Ovary (tissue), 7 donors: ENCODE measurements around the genes KCNAB3 and ALOXE3.

DNA sequence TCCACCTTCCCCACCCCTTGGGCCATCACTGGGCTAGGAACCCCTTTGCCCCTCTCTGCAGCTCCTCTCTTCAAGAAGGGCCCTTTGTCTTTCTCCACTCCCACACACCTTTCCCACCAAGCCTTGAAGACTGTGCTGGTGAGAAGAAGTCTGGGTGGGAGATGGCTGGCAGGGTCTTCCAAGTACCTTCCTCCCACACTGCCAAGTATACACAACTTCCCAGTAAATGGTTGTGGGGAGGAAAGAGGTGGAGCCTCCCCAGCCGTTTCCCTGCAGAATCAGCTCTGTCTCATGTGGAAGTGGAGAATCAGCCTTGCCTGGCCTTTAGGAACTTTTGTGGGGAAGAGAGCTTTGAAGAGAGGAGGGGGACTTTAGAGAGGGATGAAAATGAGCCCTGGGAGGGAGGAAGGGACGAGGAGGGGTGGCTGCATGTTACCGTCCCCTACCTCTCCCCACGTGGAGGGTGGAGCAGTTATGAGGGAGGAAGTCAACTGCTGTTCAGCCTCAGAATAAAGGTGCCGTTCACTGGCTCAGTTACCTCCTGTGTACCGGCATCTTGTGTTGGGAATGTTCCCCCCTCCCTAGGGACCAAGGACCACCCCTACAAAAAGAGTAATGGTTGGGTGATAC, 4.3 kb downstream of the RNF227 start:
- PRO-cap, 7 experiments = no peak in any of the 7 experiments
- RAMPAGE, long total RNA, 2 experiments = no peak in any of the 2 experiments

- PRO-cap, 7 experiments = peak in 4 of 7 experiments; most common minus-strand start chr17:7929810 (in 3)
- RAMPAGE, long total RNA, 2 experiments = no peak in any of the 2 experiments
Measured at GRCh38 chr17:7929748-7930032, at the start of gene KCNAB3. KCNAB3 (minus strand) TSS chr17:7929856.

GRCh38 chr17:7951467-7952404, 19.7 kb downstream of the CNTROB start:
- PRO-cap, 7 experiments = no peak in any of the 7 experiments
- RAMPAGE, long total RNA, 2 experiments = no peak in any of the 2 experiments

DNA sequence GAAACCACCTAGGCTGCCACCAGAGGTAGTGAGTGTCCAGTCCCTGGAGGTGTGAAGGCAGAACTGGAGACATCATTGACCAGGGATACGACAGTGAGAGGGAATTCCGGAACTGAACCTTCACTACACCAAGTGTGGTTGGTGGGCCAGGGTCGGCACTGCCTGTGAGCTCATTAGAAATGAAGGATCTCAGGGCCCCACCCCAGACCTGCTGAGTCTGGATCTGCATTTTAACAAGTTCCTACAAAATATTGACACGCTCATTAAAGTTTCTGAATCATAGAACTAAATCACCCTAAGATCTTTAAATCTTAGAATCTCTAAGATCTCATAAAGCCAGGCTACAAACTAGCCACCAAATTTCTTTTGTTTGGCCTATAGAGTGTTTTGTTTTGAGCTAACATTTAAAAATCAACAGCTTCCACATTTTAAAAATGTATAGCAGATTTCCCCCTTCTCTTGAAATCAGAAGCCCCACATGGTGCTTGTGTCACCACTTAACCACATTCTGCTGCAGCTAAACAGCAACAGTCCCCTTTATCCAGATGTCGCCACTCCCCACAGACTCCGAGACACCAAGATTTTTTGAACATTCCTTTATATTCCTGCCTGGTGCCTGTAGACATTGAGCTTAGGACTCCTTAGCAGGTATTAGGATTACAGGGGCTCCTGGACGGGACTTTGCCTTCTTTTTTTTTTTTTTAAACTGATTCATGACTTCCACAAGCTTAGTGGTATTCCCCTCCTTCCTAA, 15.9 kb downstream of the GUCY2D start:
- PRO-cap, 7 experiments = no peak in any of the 7 experiments
- RAMPAGE, long total RNA, 2 experiments = no peak in any of the 2 experiments

GRCh38 chr17:8057005-8057565, 18.2 kb downstream of the ALOX15B start:
- PRO-cap, 7 experiments = no peak in any of the 7 experiments
- RAMPAGE, long total RNA, 2 experiments = no peak in any of the 2 experiments

DNA sequence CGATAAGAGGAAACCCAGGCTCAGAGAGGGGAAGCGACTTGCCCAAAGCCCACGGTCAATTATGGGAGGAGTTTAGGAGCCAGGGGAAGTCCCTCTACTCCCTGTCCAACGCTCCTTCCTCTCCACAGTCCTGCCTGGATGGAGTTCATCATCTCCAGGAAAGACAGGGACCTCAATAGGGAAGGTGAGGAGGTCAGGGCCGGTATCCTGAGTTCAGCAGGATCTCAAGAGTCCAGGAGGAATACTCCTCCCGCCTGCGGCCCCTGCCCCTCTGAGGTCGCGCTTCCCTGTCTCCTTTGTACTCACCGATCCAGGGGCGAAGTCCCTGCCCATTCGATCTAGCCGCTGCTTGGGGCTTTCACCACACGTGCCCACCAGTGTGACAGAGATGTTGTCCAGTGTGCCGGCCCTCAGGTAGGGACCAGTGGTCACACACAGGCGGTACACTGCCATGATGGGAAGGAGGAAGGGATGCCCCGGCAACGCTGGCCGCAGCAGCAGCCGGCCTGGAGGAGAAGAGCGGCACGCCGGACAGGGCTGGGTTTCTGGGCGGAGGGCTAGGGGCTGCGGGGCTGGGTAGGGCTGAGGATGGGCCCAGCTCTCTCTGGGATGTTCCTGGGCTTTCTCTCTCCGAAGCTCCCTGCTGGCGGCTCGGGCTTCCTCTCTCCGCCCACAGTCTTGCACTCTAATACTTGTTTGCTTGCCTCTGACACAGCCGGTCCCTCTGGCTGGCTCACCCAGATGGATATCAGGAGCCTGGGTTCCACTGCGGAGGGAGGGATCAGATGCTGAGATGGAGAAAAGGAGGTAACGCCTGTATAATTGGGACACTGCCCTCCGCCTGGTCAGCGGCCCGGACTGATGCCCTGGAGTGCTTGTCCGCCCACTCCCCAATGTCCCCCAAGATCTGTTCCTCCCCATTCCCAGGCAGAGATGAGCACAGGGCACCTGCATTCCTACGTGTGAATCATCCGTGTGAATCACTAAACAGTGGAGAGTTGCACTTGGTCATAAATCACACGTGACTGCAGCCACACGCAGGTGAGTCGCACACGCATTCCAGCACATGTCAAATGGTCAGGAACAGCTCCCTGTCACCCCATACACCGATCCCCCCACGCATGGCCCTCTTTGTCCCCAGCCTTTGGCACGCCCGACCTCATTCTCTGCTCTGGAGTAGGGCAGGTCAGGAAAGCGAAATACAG, at the start of gene ALOXE3:
TSS of gene ALOXE3 (minus strand) at position 977 of the 1,205 bp plus-strand sequence.
- PRO-cap, 7 experiments = no peak in any of the 7 experiments
- RAMPAGE, long total RNA, 2 experiments = no peak in any of the 2 experiments

DNA sequence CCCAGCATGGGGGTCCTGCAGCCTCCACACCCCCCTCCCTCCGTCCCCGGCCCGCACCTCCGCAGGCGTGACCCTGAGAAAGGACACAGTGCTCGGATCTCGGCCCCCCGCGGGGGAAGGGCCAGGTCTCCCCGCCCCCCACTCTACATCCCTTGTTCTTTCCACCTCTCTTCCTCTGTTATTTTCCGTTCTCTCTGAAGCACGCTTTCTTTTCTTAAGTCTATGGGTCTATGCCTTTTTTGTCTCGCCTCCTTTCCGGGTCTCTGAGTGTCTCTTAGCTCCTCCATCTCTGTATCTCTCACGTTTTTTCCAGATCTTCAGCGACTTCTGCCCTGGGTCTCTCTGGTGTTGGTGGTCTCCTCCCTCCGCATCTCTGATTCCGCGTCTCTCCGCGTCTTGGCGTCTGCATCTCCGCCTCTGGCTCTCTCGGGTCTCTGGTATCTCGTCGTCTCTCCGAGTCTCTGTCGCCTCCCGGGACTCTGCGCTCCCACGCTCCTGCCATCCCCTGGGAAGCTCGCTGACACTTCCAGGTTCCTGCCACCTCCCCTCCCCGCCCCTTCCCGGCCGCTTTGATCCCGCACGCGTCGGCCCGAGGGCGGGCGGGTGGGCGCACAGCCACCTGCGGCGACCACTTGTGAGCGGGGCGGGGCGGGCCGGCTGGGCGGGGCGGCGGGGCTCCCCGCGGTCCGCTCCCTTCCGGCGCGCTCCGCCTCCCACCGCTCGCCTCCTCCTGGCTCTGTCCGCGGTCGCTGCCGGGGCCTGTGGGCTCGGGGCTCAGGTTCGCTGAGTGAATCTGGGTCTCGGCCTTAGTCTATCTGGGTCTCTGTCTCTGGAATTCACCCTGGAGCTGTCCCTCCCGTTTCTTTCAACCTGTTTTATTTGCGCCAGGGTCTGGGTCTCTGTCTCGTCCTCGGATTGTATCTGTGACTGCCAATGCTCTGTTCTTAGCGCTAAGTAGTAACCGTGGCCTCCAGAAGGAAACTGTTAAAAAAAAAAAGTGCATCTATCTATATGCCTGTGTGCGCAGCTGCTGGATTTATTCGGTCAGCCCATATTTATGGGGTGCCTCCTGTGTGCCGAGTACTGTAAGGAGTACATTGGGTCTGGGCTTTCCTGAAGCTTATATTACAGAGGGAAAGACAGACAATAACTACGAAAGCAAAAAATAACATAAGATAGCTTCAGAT, 2.5 kb upstream of the HES7 start:
- PRO-cap, 7 experiments = peak in 7 of 7 experiments; most common plus-strand start position 739 of the sequence (in 6); most common minus-strand start position 983 of the sequence (in 6)
- RAMPAGE, long total RNA, 2 experiments = no peak in any of the 2 experiments

GRCh38 chr17:8186960-8188304, 2.5 kb downstream of the BORCS6 start:
- PRO-cap, 7 experiments = peak in 7 of 7 experiments; most common plus-strand start chr17:8187591 (in 5); most common minus-strand start chr17:8187070 (in 3)
- RAMPAGE, long total RNA, 2 experiments = no peak in any of the 2 experiments

DNA sequence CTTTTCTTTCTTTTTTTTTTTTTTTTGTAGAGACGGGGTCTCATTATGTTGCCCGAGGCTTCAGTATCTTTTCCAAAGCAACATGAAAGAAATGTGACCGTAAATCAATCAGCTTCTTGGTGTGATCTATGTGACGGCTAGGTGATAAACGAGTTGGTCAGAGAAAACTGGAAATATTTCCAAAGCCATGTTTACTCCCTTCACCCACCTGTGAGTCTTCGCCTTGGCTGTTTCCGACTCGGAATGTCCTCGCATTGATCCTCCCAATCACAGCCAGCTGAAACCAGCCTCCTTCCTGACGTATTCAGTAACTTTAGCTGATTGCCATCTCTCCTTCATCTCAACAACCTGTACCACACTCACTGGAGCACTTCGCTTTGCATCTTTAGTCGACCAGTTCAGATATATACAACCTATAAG, 802 bp downstream of the KRBA2 start:
- PRO-cap, 7 experiments = peak in 2 of 7 experiments; most common plus-strand start position 343 of the sequence (in 2)
- RAMPAGE, long total RNA, 2 experiments = no peak in any of the 2 experiments

- PRO-cap, 7 experiments = no peak in any of the 7 experiments
- RAMPAGE, long total RNA, 2 experiments = no peak in any of the 2 experiments
Measured at GRCh38 chr17:8384868-8385804, 2.1 kb upstream of the RPL26 start.

- PRO-cap, 7 experiments = no peak in any of the 7 experiments
- RAMPAGE, long total RNA, 2 experiments = no peak in any of the 2 experiments
Measured at GRCh38 chr17:8417732-8418155, 17.9 kb upstream of the NDEL1 start.

DNA sequence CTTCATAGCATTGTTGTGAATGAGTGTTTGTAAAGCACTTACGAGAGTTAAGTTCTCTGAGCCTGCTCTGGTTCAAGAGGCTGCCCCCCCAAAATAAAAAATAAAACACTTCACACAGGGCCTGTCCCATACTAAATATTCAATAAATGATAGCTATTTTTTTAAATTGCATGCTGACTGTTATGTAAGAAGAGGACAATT, 15.6 kb upstream of the NDEL1 start:
- PRO-cap, 7 experiments = no peak in any of the 7 experiments
- RAMPAGE, long total RNA, 2 experiments = no peak in any of the 2 experiments

- PRO-cap, 7 experiments = no peak in any of the 7 experiments
- RAMPAGE, long total RNA, 2 experiments = no peak in any of the 2 experiments
Measured at GRCh38 chr17:8437064-8437356, 1.3 kb downstream of the NDEL1 start.

DNA sequence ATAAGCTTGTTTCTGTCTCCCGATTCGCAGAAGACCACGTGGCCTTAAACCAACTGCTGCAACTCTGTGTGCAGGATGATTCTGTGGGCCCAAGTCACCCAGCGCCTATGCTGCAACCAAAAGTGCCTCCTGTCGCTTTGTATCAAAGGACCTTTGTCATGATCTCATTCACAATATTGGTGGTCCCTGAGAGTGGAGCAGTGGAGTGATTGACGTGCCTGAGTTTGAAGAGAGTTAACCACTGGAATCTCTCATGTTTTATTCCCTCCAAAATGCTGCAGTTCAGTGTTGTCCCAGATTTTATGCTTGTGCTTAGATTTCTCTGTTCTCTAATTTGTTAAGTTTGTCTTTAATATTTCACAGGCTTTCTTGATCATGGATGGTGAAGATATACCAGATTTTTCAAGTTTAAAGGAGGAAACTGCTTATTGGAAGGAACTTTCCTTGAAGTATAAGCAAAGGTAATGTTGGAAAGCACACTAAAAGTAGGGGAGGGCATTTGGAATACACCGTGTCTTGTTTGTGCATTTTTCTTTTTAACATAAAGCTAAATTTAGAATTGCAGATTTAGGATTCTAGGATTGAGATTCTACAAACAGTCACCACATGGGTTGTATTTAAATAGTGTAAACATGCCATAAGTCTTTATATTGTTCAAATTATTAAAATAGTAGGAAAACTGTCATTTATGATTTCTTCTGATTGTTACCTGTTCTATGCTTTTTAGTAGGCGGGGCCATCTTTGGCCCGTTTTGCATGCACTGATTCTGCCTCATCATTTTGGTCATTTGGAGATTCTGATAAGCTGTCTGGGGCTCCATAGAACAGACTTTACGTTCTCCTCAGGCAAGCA, 8.4 kb downstream of the NDEL1 start:
- PRO-cap, 7 experiments = no peak in any of the 7 experiments
- RAMPAGE, long total RNA, 2 experiments = no peak in any of the 2 experiments

DNA sequence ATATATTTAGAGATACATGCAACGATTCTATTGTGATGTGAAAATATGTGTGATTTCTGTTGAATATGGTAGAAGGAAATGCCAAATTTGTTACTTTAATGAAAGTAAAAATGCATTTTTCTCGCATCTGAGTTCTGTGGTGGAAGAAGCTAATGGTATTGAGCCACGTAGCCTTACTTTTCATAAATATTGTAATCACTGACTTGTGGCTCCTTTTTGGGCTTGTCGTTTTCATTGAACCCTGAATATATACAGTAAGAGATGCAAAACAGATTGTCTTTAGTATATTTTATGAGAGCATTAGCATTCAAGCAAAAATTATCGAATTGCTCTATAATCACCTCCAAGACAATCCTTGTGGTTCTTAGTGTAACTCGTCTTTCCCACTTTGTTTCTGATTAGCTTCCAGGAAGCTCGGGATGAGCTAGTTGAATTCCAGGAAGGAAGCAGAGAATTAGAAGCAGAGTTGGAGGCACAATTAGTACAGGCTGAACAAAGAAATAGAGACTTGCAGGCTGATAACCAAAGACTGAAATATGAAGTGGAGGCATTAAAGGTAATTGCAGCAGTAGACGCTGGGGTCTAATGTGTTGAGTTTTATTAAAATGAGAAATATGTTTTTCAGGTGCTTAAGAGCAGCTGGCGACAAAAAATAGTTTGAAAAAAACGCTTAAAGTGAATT, 9.8 kb downstream of the NDEL1 start:
- PRO-cap, 7 experiments = no peak in any of the 7 experiments
- RAMPAGE, long total RNA, 2 experiments = no peak in any of the 2 experiments

DNA sequence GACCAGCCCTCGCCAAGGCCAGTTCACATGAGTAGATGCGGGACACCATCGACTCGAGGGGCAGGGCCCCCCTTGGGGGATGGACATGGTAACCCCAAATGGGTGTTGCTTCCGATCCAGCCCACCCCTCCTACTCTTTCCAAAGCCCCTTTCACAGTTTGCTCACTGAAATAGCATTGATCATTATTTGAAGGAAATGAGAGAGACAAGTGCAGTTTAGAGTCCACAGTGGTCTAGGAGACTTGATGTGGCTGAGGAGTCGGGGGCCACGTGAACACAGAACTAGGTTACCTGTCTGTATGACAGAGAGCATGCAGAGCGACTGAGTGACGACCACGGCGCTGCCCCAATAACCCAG, 39.4 kb downstream of the NDEL1 start:
- PRO-cap, 7 experiments = no peak in any of the 7 experiments
- RAMPAGE, long total RNA, 2 experiments = no peak in any of the 2 experiments

DNA sequence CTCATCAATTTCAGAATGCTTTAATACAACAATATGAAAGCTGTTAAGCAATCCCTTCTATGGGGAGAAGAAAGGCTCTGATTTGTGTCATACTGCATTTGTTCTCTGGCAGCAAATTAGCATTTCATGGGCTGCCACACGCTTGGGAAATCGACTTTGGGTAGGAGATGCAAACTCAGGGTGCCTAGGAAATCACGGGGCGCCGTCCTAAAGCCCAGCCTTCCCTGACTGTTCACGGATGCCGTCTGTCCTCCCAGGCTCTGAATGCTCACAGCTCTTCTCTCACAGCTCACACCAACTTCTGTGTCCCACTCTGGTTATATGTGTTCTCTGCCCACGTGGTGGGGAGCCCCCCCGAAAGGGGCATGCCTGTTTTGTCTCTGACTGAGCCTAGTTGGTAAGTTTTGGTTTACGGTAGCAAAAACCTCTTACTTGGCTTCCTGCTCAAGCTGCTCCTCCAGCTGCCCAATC, 44.0 kb downstream of the NDEL1 start:
- PRO-cap, 7 experiments = peak in 5 of 7 experiments; most common minus-strand start position 293 of the sequence (in 5)
- RAMPAGE, long total RNA, 2 experiments = no peak in any of the 2 experiments

DNA sequence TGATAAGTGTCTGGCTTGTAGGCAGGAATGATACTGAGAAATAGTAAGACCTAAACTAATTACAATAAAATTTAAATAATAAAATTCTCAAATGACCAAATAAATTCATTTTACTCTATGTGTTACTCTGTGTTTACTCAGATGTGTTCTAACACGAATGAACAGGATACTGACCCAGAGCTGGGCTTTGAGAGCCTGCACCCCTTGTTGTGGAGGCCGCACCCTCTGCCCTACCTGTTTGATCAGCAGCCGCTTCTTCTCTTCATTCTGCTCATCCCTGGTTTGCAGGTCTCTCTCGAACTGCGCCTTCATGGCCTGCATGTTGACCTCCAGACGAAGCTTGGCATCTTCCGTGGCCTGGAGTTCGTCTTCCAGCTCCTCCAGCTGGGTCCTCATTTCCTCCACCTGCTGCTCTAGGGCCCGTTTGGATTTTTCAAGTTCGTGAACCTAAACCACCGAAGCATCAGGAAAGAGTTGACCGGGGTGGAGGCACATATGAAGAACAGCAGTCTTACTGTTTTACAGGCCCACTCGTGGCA, 54.5 kb downstream of the NDEL1 start:
- PRO-cap, 7 experiments = no peak in any of the 7 experiments
- RAMPAGE, long total RNA, 2 experiments = no peak in any of the 2 experiments

DNA sequence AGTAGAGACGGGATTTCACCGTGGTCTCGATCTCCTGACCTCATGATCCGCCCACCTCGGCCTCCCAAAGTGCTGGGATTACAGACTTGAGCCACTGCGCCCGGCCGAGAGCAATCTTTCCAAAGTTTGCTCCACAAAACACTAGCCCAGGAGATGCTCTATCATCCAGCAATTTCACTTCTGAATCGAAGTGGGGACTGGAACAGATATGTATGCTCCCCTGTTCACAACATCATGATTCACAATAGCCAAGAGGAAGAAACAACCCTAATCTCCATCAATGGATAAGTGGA, 42.3 kb upstream of the MYH10 start:
- PRO-cap, 7 experiments = peak in 2 of 7 experiments; most common minus-strand start position 117 of the sequence (in 2)
- RAMPAGE, long total RNA, 2 experiments = no peak in any of the 2 experiments

- PRO-cap, 7 experiments = peak in 1 of 7 experiments; most common plus-strand start chr17:8673897 (in 1)
- RAMPAGE, long total RNA, 2 experiments = no peak in any of the 2 experiments
Measured at GRCh38 chr17:8673664-8674018, 43.1 kb upstream of the MYH10 start.